Colic lymph node (tissue), 1 donor: ENCODE measurements around the genes MCM9, MAN1A1 and GJA1.

DNA sequence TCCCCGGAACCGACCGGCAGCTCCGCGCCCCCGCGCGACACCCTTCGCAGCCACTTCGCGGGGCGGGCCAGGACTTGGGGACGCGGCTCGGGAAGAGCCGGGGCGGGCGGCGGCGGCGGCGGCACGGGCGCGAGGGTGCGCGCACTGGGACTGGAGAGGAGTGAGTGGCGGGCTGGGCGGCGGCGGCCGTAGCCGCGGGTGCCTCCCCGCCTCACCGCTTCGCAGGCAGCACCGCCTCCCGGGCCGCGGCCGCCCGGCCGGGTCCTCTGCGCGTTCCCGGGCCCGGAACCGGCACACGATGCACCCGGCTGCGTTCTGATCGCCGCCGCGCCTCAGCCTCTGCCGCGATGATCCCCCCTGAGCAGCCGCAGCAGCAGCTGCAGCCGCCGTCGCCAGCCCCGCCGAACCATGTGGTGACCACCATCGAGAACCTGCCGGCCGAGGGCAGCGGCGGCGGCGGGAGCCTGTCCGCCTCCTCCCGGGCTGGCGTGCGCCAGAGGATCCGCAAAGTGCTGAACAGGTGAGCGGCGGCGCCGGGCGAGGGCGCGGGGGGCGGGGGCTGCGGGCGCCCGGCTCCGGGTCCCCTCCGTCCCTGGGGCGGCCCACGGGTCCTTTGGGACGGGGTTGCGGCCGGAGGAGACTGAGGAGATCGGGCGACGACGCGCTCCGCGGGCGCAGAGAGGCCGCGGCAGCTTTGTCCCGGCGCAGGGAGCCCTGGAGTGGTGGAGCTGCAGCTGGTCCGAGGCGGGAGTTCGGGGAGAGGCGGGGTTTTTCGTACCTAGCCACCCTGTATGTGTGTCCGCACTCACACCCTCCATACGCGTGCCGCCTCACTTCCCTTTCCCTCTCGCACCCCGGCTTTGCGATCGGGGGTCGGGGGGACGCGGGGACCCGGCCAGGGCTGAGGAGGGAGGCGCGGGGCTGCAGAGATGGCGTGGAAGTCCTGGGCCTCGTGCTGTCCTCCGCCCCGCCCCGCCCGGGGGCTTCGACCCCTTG, 614 bp downstream of the SLC35F1 start:
- PRO-cap, result no peak

DNA sequence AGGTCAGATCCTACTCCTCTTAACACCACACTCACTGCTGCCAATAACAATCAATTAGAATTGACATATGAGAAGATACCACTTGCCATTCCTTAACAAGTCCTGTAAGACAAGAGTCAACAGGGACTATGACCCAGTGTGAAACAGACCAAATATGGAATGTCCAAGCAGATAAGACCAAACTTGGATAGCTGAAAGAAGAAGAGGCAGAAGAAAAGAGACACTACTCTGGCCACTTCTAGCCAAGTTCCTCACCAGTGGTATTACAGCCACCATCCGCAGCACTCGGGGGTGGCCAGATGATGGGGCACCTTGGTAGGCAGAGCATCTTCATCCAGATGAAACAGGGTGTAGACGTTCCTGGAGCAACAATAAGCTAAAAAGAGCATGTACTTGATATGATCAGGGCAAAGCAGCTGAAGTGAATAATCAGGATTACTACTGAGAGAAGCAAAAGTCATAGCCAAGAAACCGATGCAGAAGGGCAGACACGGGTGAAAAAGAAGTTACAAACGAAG, 262.0 kb upstream of the PLN start:
- PRO-cap, result no peak

DNA sequence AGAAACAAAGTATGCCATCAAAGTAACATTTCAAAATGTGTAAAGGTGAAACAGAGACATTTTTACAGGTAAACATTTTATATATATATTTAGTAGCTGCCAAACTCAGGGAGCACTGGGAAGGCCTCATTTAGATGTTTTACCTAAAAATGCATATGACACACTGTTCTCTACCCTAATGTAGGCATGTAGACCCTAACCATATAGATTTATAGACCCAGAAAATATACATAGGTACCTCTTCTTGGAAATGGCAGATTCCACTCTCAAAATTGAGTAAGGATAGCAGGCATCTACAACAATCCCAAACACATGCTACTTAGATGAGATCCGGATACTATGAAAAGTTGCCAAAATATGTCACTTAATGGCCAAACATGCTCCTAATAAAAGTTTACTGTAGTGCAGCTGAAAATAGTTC, 10.8 kb upstream of the PLN start:
- PRO-cap, result no peak

GRCh38 chr6:118744448-118745252, 93.3 kb upstream of the CEP85L start:
- PRO-cap, result no peak

- PRO-cap, result no peak
These were observed 97.2 kb upstream of the CEP85L start for GRCh38 chr6:118748160-118749335.

DNA sequence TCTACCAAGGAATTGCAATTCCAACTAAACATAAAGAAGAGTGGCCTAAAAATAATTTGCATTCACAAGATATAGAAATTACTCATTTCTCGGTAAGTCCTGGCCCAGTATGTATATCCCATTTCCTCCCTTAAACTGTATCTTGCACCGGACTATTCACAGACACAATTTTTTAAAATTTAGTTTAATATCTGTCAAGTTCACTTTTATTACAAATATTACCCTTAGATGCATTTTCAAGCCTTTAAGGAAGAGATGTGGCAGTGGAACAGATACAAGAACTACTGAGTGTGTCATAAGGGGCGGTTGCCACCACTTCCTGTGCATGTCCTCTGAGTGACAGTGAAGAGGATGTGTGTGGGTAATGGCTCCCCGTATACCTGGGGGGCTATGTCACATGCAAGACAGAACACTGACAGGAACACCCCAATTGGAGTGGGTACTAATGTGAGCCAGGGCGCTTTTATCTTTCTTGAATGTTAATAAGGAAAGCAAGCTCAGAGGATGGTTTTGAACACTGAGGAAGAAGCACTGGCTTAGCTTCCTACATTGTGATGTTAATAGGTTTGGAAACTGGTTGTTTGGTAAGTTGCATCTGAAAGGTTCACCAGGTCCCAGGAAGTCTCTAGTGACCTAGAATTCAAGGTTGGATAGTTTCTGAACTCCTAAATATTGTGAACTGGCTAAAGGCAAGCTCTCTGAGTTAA, 83.5 kb upstream of the ASF1A start:
- PRO-cap, result bidirectional peak, plus-strand start at position 407 of the sequence, minus-strand start at position 274 of the sequence

DNA sequence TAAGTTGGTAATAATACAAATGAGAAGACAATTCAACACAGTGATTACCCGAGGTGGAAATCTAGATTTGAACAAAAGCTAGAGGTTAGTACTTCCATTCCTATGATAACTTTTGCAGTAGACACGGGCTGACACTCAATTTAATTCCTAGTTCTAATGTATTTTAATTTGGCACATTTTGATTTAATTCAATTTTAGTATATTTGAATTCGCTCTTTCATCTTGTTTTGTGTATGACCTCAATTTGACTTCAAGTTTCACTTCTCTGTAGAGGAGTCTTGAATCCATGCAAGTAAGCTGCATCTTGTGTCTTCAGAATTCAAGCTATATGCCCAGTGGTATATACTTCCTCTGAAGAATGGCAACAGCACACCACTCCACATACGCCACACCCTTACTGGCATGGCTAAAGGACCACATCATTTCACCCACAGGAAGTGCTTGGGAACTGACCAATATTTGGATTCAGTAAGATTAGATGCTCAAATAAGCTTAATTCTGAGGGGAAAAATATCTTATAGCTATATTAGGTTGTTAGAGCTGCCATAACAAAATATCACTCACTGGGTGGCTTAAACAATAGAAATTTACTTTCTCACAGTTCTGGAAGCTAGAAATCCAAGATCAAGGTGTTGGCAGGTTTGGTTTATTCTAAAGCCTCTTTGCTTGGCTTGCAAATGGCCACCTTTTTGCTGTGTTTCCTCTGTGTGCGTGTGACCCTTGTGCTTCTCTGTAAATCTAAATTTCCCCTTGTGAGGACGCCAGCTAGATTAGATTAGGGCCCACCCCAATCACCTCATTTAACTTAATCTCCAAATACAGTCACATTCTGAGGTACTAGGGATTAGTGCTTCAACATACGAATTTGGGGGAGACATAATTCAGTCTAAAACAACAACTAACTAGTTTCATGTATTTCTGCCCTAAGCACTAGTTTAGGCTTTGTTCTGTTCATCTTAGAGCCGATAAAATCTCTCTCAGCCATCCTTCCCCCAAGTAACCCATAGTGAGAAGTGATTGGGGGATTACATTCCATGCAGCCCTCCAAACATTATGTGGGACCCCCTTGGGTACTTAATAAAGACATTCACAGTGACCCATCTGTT, 2.7 kb upstream of the ASF1A start:
- PRO-cap, result unidirectional peak, plus-strand start at position 270 of the sequence; unidirectional peak, plus-strand start at position 302 of the sequence

DNA sequence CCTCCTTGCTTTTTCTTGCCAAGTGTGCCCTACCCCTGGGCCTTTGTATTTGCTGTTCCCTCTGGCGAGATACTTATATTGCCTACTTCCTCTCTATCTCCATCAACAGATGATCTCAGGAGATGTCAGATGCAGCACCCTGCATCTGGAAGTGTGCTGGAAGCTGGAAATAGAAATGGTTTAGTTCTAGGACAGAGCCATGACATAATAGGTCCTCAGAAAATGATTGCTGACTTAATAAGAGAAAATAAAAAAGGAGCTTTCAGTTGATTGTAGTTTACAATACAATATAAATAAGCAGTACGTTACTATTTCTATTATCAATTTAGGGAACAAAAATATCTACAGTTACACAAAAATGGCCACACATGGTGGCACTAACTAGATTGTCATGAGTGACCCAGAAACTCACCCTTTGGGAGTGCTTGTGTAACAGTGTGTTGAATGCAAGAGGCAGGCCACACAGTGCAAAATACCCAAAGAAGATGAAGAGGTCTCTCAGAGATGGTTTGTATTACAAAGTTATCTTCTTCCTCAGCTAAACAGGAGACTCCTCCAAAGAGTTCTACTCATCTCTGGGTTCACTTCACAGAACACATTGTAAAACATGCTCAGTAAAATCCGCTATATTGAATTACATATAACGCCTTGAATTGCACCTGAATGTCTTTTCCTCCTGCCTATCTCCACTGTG, 5.6 kb downstream of the ASF1A start:
- PRO-cap, result no peak

- PRO-cap, result bidirectional peak, plus-strand start at chr6:118934631, minus-strand start at chr6:118934468; bidirectional peak, plus-strand start at chr6:118935252, minus-strand start at chr6:118934989
These were observed at the start of gene MCM9 for GRCh38 chr6:118934113-118935580. TSS of gene MCM9 (minus strand) at chr6:118935159.

- PRO-cap, result no peak
These were observed 115.4 kb upstream of the FAM184A start for GRCh38 chr6:119193714-119194354.

- PRO-cap, result no peak
These were observed 118.0 kb upstream of the FAM184A start for GRCh38 chr6:119196332-119197027.

DNA sequence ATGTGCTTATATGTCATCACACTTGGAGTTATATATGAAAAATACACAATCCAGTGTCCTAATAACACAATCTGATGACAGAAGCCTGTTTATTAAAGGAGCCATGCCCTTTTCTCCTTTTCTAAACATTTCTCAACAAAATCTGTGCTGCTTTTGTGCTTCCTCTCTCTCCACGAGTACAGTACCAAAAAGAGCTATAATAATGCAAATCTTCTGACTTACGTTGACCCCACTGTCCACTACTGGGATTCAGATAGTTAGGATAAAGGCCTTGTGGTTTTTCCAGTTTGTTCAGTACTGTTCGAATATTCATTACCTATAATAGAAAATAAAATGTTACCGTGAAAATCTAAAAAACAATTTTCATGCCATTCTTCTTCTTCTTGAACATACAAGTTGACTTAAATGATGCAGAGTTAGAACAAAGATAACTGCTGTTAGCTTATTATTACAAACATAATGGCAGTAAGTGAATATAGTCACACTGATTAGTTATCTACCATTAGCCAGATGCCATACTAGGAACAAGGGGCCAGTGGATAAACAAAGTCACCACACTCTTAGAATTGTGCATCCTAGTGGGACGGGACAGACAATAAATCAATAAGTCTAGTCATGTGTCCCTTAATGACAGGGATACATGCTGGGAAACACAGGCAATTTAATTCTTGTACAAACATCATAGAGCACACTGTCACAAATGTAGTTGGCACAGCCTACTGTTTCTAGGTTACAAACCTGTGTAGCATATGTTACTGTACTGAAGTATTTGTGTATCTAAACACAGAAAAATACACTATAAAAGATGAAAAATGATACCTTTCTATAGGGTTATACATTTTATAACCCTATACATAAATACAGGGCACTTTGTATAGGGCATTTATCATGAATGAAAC, 122.8 kb upstream of the FAM184A start:
- PRO-cap, result no peak

DNA sequence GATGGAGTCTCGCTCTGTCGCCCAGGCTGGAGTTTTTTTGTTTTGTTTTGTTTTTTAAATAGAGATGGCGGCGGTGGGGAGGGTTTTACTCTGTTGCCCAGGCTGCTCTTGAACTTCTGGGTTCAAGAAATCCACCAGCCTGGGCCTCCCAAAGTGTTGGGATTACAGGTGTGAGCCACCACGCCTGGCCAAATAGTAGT, 51.9 kb downstream of the MAN1A1 start:
- PRO-cap, result no peak

DNA sequence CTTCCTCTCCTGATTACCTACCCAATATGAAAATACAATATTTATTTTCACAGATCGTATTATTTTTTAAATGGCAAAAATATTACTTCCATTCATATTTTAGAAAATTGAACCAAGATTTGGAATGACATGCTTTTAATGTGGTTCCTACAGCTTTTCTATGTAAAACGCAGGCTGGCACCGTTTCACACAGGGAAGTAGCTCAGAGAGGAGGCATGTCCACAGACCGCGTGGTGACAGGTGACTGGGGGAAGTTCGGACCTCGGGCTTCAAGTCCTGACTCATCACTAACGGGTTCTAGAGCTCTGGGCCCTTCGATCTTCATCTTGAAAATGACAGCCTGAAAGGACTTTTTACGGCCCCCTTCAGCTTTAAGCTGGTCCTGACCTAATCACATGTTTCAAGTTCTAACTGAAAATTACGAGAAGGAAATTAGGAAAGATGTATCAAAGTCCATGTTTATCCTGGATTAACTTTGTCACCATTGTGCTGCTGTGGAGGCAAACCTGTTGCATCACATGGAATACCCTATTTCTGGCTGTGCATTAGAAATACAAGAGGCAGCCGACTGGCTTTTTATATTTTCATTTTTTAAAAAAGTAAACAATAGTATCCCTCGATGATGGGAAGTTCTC, 2.1 kb downstream of the MAN1A1 start:
- PRO-cap, result no peak

DNA sequence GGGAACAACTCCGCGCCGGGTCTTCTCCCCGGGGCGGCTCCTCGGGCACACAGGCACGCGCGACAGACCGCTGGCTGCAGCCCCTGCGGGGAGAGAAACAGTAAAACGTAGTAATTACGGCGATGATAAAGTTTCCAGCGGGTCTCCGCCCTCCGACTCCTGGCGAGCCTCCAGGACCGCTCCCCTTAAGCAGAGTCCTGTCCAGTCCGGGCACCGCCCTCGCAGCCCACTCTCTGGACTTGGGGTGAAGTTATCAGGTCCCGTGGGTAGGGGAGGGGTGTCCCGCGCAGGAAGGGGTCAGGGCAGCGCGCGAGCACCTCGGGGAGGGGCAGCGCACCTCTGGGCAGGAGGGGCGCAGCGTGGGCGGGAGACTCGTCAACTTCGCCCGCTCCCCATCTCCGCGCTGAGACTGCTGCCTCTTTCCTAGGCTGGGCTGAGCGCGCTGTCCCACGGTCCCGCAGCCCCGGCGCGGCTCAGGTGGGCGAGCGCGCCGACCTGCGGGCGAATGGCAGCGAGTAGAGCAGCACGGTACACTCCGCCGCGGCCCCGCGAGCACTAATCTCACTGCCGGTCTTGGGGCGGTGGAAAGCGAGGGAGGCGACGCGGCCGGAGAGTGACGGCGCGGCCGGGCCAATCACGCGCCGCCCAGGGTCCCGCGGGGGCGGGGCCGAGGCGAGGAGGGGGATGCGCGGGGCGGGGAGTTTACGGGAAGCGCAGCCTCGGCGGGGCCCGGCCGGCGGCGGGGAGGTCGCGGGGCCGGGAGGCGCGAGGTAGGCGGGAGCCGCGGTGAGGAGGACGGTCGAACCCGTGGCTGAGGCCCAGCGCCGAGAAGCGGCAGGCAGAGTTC, at the start of gene MAN1A1:
Gene MAN1A1 (minus strand): TSS at position 557 of the 847 bp plus-strand sequence.
- PRO-cap, result unidirectional peak, minus-strand start at position 161 of the sequence; bidirectional peak, plus-strand start at position 746 of the sequence, minus-strand start at position 557 of the sequence

GRCh38 chr6:121435392-121436026, at the start of gene GJA1:
TSS of gene GJA1 (plus strand) at chr6:121435646.
- PRO-cap, result bidirectional peak, plus-strand start at chr6:121435671, minus-strand start at chr6:121435496

GRCh38 chr6:121448024-121448438, 12.6 kb downstream of the GJA1 start:
- PRO-cap, result no peak

- PRO-cap, result no peak
These were observed 29.1 kb downstream of the SERINC1 start for GRCh38 chr6:122442283-122443032.

DNA sequence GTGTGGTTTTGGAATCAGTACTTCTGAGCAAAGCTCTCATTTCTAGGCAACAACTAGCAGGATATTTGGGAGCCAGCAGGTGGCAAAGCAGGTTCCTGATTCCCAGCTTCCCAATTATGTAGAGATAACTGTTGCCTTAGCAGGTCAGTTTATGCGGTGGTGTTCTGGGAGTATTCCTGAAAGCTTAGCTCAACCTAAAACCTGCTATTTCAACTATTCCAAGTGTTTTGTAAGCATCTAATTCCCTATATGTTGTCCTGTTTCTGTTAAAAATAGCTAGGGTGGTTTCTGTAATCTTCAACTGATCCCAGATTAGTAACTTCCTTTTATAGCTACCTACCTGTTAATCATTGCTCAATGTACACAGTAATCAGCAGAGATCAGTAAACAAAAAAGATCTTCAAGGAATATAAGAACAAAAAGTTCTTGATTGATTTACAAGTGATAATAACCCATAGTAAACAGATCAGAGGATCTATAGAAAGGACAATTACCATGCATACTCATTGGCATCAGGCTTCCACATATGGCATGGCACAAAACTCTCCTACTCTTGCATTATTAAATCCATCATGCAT, 8.4 kb upstream of the FABP7 start:
- PRO-cap, result no peak

- PRO-cap, result no peak
These were observed 638 bp downstream of the FABP7 start for GRCh38 chr6:122780136-122780572.